H7 (cell line): ENCODE results near the gene IL5.

GRCh38 chr5:132301915-132302346 is 7.7 kb downstream of the SLC22A4 start:
- RAMPAGE, long total RNA = no peak

DNA sequence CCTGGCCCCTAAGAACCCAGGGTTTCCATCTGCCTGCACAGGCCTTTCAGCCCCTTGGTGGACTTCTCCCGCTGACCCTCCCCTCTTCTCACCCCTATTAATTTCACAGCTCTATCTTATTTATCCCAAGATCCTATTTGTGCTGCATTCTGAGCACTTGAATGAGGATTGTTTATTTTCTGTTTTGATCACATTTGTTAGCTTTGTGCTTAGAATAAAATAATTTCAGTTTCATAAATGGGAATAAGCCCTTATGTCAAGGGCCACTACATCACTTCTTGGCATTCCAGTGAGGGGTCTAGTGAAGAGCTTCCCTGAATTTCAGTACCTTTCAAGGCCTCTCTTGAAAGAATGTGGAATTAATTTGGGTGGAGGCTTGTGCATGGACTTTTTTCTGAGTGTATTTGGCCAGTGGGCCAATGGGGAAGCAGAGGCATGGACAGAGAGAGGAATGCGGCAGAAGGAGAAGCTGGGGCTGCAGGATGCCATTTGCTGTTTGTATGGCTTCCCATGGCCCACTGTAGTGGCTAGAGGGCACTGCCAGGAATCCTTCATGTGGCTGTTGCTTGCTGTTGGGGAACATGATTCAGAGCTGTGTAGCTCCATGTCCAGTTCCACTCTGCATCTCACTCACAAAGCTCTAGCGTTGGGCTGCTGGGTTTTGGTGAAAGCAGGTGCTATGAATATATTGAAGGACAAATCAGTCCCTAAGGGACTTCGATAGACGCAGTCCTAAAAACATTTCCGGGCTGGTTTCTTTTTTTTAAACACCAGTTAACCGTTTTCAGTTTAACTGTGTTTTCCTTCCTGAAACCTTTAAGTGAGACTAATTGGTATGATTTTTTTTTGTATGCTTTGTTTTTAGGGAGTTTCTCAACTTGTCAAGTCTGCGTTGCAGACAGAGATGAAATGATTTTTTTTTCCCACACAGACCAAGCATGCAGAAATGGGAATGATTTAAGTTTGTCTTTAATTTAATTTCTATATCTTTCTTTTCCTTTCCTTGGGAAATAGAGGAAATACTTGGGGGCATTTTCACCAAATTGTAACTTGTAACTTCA is 51.2 kb downstream of the SLC22A5 start:
- RAMPAGE, long total RNA = no peak

DNA sequence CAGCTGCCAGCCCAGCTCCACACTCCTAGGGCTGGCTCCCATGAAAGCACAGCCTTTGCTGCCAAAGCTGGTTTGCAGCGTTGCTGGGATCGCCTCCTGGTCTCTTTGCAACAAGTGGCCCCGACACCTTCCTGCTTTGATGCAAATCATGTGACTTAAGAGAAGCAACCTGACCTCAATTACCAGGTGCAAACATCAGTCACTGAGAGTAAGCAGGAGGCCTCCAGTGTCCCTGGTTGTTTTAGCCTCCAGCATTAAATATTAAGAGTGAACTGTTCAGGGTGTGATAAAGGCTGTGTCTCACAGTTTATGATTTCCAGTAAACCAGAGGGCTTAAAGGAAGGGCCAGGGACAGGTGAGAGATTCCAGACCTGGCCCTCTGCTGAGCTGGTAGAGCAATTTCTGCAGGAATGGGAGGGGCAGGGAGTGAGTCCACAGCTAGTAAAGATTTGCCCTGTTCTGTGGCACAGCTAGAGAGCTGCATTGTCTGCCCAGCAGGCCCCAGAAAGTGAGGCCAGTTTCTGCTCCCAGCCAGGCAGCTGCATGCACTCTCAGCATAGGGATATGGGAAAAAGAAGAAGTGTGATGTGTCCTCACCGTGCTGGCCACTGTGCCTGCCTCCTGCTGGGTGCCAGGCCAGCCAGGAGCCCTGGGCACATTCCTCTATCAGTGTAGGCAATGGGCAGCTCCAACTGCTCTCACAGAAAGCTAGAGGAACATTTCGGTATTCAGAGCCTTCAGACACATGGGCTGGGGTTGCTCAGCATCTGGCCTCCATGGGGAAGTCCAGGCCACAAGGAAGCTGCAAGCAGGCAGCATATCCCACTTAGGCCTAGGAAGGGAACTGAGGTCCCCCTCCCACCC is 58.1 kb downstream of the SLC22A5 start:
- RAMPAGE, long total RNA = no peak

DNA sequence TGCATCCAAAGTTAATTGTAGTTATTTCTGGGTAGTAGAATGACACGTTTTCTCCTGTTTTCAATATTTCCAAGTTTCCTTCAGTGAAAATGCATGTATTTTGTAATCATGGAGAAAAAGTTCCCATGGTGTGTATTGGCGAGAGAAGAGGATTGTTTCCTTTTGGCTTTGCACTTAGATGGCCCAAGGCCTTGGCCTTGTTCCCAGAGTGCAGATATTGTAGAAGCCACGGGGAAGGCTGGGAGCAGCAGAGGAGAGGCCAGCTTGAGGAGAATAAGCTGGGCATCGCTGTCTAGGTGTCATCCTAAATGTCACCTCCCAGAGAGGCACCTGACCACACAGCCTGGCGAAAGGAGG is 43.9 kb downstream of the IRF1 start:
- RAMPAGE, long total RNA = no peak

DNA sequence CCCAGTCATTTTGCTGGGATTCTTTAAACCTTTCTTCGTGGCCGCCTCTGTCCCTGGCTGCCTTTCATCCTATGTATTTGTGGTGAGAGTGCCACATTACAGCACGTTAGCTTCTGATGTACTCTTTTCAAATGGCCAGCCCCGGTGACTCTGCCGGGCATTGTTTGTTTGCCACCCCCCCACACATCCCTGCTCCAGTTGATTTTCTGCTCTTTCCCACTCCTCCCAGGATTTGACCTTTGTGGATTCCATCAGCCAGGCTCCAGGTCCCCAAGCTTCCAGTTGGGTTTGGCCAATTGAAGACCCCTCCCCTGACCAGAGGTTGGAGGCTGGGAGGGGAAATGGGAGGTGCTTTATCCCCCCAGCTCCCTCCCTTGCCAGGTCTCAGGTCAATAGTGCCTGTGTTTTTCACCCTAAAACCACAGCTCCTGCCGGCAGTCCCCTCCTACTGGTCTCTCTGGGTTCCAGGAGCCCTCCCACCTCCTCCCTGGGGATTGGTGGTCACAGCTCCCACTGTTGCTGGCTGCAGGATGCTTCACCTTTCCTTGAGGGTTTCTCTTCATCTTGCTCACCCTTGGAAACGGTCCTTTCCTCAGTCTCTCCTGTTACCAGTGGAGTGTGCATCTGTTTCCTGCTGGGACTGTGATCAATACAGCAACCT is 34.9 kb downstream of the IRF1 start:
- RAMPAGE, long total RNA = no peak

- RAMPAGE, long total RNA = no peak
Observed at GRCh38 chr5:132488948-132489150, 1.7 kb downstream of the IRF1 start.

GRCh38 chr5:132494066-132494740 is 3.6 kb upstream of the IRF1 start:
- RAMPAGE, long total RNA = no peak

DNA sequence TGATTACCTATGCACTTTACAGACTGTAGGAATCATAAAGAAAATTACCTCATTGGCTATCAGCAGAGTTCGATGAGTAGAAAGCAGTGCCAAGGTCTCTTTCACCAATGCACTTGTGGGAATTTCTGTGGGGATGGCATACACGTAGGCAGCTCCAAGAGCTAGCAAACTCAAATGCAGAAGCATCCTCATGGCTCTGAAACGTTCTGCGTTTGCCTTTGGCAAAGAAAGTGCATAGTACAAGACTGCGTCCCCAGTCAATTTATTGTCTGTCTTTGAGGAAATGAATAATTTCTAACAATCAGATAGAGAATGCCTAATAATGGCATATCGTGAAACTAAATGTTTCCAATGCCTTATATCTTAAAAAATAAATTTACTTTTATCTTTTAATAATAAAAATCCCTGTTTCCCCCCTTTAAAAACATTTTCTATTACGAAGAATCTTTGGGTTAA is at the start of gene IL5:
IL5 (minus strand) TSS at position 236 of the 456 bp plus-strand sequence.
- RAMPAGE, long total RNA = no peak

DNA sequence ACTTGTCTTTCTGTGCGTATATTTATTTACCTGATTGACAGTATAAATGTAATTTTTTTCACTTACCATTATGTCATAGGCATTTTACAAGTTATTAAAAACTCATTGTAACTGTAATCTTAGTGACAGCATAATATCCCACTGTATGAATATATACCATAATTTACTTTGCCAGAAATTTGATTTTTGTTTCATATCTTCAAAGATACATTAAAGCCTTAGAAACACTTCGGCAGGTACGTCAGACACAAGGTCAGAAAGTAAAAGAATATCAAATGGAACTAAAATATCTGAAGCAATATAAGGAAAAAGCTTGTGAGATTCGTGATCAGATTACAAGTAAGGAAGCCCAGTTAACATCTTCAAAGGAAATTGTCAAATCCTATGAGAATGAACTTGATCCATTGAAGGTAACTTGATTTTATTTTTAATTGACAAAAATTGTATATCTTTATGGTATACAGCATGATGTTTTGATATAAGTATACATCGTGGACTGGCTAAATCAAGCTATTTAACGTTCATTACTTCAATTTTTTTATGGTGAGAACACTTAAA is 23.0 kb downstream of the RAD50 start:
- RAMPAGE, long total RNA = no peak

GRCh38 chr5:132663766-132664671 is 6.0 kb downstream of the IL13 start:
- RAMPAGE, long total RNA = no peak

- RAMPAGE, long total RNA = no peak
Observed at GRCh38 chr5:132760062-132760395, 12.8 kb downstream of the CCNI2 start.

DNA sequence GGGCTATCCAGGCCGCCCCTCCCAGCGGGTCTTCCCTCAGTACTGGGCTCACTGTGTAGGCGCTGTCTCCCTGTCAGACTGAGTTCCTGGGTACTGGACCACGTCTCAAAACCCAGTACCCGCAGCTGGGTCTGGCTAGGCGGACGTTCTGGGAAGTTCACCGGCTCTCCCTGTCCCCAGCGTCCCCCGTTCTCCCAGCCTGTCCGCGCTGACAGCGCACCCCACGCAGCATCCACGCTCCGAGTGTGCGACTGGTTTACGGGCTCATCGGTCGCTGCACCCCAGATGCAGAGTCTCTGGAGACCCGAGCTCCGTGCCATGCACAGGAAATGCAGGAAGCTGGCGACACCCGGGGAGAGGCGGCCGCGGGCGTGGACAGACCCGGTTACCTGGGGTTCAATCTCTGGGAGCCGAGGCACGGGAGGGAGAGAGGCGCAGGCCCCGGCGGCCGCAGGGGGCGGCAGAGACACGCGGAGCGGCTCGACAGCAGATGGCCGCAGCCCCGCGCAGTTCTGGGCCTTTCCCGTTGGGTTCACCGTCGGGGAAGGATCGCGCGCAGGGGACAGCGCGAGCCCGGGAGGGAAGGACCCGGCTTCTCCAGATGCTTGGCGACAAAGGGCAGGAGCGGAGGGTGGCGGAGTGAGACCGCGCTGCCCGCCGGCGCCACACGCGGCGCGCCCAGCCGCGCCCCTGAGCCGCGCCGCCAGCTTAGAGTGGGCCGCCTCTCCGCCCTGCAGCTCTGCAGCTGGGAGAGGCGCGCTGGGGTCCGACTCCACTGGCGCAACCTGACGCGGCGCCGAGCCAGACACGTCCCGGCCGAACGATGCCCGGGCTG is 589 bp downstream of the SHROOM1 start:
- RAMPAGE, long total RNA = no peak

GRCh38 chr5:132867274-132868051 is 1.0 kb downstream of the UQCRQ start:
- RAMPAGE, long total RNA = no peak

- RAMPAGE, long total RNA = no peak
Observed at GRCh38 chr5:132871332-132872527, 1.7 kb upstream of the LEAP2 start.

DNA sequence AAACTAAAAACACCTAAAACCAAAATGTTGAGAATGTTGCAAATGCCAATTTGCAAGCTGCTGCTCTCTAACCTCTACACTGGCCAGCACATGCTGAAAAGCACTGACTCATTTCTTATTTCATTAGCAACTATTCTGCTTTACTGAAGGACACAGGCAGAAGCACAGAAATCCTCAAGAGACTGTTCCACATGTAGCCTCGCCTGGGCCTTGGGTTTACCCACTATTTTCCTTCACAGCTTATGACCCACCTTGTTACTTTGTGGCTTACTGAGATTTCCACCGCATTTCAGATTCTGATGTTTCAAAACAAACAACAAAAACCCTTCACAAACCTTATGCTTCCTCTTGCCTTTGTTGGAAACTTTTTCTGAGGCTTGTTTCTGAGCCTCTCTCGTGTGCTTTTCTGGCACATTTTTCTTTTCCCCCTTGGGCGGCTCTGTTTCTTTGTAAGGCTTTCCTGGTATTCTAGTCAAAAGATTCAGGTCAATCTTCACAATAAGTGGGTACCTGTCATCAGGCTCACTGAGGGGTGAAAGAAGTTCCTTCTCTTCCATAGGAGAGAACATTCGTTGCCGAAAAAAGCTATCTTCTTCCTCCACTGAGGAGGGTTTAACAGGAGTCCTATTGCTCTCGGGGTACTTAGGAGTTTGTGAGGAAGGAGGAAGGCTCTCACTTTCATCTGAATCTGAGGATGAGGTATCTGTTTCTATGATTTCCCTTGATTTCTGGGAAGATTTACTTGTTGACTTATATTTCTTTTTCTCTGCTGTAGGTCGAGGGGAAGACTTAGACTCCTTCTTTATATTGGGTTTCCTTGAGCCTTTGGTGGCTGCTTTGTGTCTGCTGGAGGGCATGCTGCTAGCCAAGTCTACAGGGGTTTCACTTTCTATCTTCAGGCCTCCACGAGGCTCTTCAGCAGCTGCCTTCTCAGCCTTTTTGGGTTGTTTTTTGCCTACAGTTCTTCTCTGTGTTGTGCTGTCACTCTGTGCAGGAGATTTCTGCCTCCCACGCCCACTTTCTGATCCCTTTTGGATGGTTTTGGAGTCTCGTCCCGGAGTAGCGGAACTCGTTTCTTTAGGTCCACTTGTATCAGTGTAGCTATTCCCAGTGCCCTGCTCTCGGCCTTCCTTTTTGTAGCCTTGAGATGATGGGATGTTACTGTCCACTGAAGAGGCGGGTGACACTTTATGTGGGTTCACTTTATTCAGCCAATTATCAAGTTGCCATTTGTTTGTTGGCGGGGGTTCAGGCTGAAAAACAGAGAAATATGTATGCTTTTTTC is 23.0 kb downstream of the LEAP2 start:
- RAMPAGE, long total RNA = no peak

GRCh38 chr5:132898011-132898521 is 24.6 kb downstream of the LEAP2 start:
- RAMPAGE, long total RNA = no peak

DNA sequence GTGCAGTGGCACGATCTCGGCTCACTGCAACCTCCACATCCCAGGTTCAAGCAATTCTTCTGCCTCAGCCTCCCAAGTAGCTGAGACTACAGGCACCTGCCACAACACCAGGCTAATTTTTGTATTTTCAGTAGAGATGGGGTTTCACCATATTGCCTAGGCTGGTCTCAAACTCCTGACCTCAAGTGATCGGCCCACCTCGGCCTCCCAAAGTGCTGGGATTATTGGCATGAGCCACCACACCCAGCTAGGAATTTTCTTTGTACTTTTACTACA is 11.9 kb downstream of the AFF4 start:
- RAMPAGE, long total RNA = no peak

- RAMPAGE, long total RNA = no peak
Observed at GRCh38 chr5:133043670-133044038, 8.2 kb upstream of the HSPA4 start.

DNA sequence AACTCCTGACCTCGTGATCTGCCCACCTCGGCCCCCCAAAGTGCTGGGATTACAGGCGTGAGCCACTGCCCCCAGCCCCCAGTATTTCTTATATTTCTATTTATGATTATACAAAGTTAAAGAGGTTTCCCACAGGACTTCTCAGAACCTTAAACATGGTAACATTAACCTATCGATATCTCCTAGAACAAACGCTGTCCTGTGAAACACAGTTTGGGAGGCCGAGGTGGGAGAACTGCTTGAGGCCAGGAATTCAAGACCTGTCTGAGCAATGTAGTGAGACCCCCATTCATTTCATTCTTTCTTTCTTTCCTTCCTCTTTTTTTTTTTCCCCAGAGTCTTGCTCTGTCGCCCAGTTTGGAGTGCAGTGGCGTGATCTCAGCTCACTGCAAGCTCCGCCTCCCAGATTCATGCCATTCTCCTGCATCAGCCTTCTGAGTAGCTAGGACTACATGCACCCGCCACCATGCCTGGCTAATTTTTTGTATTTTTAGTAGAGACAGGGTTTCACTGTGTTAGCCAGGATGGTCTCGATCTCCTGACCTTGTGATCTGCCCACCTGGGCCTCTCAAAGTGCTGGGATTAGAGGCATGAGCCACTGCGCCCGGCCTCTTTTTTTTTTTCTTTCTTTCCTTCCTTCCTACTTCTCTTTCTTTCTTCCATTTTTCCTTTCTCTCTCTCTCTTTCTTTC is 5.2 kb upstream of the HSPA4 start:
- RAMPAGE, long total RNA = no peak

GRCh38 chr5:133096899-133097347 is 45.1 kb downstream of the HSPA4 start:
- RAMPAGE, long total RNA = no peak